NB4 (cell line): ENCODE measurements around a stretch of chr9.

DNA sequence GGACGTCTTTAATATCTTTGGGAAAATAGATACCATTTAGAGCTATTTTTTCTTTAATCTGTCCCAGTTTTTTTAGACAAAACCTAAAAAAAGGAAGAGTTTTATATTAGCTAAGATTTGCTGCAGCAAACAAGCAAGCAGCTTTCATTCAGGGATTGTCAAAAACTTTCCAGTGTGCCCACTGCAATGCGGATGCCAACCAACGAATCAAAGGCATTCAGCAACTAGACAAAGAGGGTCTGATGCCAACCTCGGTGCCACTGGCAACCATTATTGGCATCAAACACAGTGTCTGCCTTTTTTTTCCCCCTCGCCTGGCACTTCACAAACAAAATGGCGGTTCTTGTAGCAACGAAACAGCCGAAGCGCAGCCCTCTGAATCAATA, 10.5 kb downstream of the NFIB start:
- RRBS: no CpG with 5 or more reads among the region's 9 CpGs

DNA sequence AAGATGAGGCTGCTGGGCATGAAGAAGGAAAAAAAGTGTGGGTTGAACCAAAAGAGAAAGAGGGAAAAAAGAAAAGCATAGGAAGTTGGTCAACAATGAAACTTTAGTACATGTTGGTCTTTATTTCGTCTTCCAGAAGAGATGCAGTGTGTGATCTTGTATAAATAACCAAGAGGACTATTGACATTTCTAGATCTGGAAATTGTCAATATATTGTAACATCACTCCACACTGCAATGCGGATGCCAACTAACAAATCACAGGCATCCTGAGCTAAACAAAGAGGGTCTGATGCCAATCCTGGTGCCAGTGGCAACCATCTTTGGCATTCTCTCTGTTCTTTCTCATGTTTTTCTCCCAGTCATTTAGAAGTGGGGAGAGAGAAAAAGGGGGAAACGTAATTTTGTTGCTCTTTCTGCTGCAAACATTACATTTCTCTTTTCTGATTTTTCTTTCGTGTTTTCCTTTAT, 9.7 kb downstream of the NFIB start:
- RRBS: no CpG with 5 or more reads among the region's 4 CpGs

DNA sequence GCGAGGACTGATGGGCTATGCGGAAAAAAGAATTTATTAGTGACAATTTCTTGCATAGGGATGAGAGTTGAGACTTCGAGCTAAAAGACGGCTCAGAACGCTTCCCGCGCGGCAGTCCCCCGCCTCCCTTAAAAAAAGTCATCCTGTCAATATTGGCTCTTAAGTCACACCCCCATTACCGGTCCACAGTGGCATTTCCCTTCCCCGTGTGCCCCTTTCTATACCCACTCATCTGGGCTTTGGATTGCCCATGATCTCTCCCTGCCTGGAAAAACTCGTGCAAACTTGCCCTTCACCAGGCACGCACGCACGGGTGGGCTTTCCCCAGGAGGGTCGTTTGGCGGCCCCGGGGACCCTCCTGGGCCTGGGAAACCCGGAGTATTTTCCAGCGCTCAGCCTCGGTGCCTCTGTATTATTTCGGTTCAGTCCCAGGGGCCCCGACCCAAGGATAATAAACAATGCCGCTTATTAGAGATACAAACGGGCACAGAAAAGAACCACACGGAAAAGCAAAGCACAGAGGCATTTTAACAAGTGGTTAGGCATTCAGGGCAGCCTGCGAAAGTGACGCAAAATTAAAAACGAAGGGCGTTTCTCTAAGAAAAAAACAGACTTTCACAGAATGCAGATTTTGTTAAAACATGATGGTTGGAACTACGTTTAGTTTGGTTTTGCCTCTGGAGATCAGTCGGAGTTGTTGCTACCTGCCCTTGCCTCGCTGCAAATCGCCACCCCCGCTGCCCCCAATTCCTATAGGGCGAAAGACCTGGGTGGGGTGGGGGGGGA, 36.0 kb upstream of the NFIB start:
- RRBS: no CpG with 5 or more reads among the region's 36 CpGs

DNA sequence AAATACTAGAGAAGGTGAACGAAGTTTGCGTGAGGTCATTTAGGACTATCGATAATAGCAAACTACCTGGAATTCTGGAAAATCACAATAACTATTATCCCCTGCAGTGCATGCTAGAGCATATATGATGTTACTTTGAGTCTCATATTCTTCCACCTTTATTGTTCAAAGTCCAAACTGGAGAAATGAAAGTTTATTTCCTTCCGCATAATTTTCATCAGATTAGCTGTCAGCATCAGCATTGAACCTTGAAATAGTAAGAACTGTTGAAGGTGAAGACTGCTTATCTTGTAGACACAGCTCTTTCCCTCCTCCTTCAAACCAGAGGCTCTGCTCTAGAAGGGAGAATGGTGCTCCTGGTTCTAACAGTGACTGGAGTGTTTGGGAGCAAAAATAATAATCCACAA, 170.7 kb downstream of the ZDHHC21 start:
- RRBS: no CpG with 5 or more reads among the region's 4 CpGs

DNA sequence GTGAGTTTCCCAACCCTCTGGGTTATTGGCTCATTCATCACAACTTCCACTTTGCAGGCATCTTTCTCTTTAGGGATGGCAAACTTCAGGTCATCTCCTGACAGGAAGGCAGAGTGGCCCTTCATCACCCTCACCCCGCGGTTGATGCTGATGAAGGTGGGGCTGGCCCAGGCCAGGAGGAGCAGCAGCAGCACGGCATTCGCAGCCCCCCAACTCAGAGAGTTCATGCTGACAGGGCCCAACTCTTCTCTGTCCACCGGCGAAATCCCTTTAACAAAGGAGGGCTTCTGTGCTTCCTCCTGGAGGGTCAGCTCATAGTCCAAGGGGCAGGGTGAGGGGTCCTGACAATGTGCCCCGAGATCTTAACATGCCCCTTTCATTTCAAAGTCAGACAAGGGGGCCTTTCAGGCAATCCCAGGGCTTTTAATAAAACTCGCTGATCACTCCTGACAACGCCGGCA, 41.4 kb downstream of the FREM1 start:
- RRBS: no CpG with 5 or more reads among the region's 10 CpGs

- RRBS: no CpG with 5 or more reads among the region's 6 CpGs
Observed at GRCh38 chr9:14961290-14961942, 51.2 kb upstream of the FREM1 start.

GRCh38 chr9:14993824-14994341, 83.7 kb upstream of the FREM1 start:
- RRBS: no CpG with 5 or more reads among the region's 6 CpGs

DNA sequence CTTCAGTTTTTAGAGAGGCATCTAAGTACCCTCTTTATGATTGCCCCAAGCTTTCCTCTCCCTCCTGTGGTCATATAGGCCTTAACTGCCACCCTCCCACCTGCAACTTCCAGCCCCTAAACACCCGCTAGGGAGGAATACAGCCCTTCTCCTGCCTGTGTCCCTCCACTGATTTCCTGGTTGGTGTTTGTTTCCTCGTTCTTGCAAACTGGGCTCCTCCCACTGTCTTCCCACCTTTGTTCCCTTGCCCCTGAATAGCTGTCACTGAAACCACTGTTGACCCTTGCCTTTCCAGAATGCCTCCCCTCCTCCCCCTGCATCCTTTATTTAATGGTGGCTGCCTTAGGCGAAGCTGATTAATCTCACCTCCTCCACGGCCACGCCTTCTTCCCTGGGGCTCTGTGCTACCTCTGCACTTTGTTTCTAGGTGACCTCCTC, 626.7 kb downstream of the BNC2 start:
- RRBS: no CpG with 5 or more reads among the region's 5 CpGs

- RRBS: no CpG with 5 or more reads among the region's 4 CpGs
Observed at GRCh38 chr9:16267823-16268269, 602.6 kb downstream of the BNC2 start.

DNA sequence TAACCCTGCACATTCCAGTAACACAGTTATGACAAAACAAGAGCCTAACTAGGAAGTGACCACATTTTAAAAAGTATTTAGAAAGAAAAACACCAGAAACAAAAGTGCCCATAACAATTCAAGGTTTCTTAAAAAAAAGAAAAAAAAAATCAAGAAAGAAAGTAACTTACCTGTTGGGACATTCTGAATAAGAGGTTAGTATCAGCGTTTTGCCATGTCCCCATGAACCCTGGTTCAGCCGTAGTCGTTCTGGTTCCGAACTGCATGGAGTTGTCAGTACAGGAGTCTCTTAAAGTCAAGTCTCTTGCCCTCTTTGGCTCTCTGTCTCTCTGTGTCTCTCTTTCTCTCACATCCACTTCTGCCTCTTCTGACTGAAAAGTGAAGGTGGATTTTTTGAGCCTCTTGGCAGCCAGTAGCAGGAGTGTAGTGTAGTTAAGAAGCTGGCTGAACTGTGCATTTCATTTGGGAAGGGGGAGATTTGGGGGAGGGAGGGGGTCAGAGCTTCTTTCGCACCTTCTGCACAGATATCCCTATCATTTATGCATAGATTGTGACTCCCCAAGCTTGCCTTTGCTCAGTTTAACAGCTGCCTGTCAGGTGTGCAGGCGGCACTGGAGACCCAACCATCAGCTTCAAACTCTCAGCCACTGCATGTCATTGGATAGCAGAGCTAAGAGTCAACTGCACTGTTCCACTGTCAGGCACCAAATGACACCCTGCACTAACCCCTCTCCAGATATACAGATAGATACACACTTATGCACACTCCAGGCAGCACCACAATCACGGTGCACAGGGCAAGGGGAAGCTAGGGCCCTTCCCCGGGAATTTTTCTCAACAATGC, 142.6 kb downstream of the BNC2 start:
- RRBS: no CpG with 5 or more reads among the region's 8 CpGs

DNA sequence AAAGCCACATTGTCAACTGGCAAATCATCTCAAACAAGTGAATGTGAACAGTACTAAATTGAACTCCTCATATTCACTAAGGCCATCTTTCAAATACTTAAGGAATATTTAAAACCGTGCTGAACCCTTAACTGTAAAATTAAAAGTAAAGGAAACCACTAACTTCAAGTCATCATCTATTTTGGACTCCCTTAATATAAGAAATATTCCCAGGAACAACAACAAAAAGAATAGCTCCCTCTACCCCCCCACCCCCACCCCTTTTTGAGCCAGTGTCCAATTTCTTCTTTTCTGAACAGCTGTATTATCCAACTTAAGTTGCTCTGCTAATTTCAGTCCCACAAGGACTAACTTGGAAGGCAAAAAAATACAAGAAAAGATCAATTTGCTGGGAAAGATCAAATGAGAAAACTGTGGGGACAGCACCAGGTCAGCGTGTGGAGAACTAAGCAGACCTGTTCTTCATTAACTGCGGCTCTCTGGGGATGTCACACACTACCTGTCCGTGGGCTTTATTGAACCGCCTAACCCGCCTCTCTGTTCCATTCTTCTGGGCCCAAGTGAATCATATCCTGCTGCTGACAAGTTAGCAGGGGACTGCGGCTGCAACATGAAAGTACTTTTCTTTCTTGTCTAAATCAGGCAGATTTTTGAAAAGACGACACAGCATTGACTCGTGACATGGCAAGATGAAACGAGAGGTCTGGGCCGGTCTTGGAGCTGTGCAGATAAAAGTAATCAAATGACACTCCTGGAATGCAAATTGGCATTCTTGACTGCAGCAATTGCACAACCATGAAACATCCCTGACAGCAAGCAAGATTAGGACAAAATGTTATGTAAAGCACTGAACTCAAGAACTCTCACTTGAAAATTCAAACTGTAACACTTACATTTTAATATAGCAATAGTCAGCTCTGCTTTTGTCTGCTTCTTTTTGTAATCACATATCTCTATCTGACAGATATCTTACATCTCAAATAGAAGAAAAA, 2.7 kb downstream of the BNC2 start:
- RRBS: no CpG with 5 or more reads among the region's 11 CpGs

- RRBS: no CpG with 5 or more reads among the region's 10 CpGs
Observed at GRCh38 chr9:16983508-16983952, 113.1 kb upstream of the BNC2 start.

GRCh38 chr9:17520780-17520979, 58.2 kb upstream of the SH3GL2 start:
- RRBS: no CpG with 5 or more reads among the region's 3 CpGs

DNA sequence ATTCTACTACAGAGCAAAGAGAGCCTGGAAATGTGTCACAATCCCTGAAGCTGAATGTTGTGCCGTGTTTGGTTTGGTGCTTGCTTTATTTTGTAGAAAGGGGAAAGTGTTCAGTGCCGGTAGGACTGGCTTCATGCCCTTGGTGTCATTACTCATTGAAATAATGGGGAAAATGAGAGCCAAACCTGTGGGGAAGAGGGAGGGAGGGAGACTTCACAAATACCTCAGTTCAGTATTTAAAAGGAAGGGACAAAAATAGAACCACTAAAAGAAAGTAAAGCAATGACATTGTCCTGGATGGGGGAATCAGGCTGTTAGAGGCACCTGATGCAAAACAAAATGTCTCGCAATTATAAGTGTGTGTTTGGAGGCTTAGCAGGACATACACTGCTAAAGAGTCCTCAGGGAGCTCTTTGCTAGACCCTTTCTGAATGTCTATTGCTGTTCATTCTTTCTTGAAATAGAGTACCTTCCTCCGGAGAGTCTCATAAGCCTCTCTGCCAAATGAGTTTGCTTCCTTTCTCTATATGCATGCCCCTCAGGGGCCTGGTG, 26.6 kb upstream of the ADAMTSL1 start:
- RRBS: no CpG with 5 or more reads among the region's 4 CpGs

- RRBS: no CpG with 5 or more reads among the region's 6 CpGs
Observed at GRCh38 chr9:18459886-18460385, 14.0 kb upstream of the ADAMTSL1 start.

- RRBS: no CpG with 5 or more reads among the region's 14 CpGs
Observed at GRCh38 chr9:19162922-19163508, 35.7 kb upstream of the PLIN2 start.

- RRBS: 21% methylated on average over 11 of the region's 17 CpGs
Observed at GRCh38 chr9:19408310-19408609, 549 bp upstream of the ACER2 start.

DNA sequence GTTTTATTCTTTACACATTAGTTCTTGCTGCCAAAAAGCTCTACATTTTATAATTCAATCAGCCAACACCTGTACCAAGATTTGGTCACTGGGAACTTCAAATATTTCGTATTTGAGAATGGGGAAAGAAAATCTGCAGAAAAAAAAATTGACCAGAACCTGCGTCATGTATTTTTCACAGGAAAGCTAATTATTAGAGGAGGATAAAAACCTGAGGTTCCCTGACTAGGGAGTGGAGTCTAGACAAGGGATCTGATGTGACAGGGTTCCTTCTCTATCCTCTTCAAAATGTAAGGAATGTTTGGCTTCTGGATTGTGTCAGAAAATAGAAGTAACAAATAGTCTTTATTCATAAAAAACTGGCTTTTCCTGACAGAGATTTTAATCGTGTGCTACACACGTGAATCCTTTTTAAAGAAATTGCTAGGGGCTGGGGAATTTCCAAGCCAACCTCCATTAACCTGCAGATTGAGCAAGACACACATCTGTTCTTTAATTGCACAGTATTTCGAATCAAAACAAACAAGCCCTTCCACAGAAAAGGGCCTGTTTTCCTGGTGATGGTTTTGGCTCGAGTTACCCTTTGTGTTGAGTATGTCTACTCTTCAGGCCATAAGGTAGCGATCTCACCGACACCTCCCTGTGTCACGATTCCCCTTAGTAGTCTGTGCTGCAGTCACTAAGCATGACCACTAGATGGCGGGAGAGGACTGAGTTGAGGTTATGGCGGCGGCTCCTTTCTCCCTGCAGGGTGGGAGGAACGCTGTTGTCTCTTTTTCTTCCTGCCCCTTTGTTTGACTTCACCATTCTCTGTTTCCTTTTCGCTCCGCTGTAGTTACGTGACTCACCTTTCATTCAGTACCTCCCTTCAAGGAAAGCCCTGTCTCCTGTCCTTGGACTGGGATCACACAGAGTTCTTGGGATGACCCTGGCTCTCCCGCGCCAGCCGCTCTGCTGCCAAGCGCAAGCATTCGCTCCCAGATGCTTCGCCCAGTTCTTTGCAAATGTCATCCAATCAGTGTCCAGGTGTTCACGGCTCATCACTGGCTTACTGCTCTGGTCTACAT, 137.0 kb upstream of the SLC24A2 start:
- RRBS: no CpG with 5 or more reads among the region's 23 CpGs

DNA sequence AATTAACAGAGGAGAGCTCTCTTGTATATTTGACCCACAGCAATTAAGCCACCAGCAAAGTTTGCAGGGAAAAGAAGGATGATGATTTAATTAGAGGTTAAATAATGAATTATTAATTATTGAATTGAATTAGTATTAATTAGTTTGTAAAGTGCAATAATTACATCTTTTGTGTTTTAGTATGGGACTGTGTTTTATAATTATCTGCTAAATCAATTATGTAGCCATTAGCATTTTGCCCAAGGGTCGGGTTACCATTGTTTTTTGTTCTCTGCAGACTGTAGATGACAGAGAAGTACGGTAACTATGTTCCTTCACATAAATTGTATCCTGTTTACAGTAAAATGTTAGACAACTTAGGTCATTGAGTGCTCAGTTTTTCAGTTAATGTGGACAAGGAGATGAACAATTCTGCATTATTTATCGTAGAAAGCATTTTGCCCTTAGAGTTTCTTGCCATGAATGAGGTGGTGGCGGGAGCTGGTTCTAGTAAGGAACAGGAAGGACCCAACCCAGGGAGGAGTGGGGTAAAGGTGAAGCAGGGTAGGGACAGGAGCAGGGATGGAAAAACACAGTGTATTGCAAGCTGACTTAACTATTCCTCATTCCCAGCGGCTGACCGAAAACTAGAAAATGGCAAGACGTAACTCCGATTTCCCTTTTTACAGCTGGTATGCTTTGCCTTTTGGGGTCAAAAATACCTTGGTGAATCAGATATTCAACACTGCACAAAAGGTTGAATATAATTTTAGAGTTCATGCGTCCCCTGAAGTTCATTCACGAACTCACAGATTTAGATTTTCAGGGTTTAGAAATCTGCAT, 243.7 kb upstream of the SLC24A2 start:
- RRBS: no CpG with 5 or more reads among the region's 10 CpGs

- RRBS: no CpG with 5 or more reads among the region's 2 CpGs
Observed at GRCh38 chr9:20033423-20034155, 244.8 kb upstream of the SLC24A2 start.